Mesothelial cell of epicardium (in vitro differentiated cells): Measurements from ENCODE around the genes TXNRD1, CHST11 and NOPCHAP1.

- PRO-cap, result no peak
Measured at GRCh38 chr12:103933443-103933765, 3.2 kb downstream of the HSP90B1 start.

- PRO-cap, result no peak
Measured at GRCh38 chr12:103967802-103968407, 2.2 kb downstream of the TDG start.

- PRO-cap, result no peak
Measured at GRCh38 chr12:104114542-104115311, 23.3 kb downstream of the NFYB start.

- PRO-cap, result no peak
Measured at GRCh38 chr12:104182108-104182517, 33.5 kb upstream of the TXNRD1 start.

- PRO-cap, result no peak
Measured at GRCh38 chr12:104187687-104188339, 27.8 kb upstream of the TXNRD1 start.

DNA sequence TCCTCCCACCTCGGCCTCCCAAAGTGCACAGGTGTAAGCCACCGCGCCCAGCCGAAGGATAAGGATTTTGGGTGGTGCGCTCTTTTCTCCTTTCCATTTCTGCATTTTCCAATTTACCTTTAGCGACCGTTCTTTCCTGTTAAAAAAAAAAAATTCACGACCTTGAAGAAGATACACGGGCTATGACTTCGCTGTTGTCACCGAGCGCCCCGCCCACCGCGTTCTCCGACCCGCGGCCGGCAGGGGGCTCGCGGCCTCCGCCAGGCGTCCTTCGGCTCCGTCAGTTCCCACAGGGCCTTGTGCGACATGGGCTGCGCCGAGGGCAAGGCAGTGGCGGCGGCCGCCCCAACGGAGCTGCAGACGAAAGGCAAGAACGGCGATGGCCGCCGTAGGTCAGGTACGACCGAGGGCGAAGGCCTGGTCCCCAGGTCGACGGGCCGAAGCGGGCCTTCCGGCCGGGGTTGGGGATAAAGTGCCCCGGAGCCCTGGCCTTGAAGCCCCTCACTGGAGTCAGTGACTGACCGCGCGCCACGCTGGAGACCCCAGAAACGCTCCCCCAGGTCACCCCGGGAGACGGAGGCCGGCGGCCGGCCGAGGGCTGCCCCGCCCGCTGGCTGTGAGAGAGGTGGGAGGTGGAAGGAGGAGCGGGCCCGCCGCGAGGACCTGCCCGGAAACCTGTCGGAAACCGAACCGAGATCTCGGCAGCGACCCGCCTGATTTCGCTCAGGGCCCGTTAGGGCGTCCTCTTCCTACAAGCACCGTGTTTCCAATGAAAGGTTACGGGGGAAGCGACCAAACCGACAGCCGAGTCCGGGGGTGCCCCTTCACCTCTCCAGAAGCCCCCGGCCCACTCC lies at the start of gene TXNRD1:
TSS of gene TXNRD1 (plus strand) at position 283 of the 854 bp plus-strand sequence.
- PRO-cap, result unidirectional peak, plus-strand start at position 283 of the sequence

GRCh38 chr12:104358810-104359279 lies 55.3 kb downstream of the EID3 start:
- PRO-cap, result no peak

- PRO-cap, result unidirectional peak, plus-strand start at chr12:104457001
Measured at GRCh38 chr12:104456417-104457042, at the start of gene CHST11. CHST11 (plus strand) TSS chr12:104456948.

- PRO-cap, result no peak
Measured at GRCh38 chr12:104478095-104479331, 21.8 kb downstream of the CHST11 start.

GRCh38 chr12:104673401-104674038 lies 216.8 kb downstream of the CHST11 start:
- PRO-cap, result no peak

GRCh38 chr12:104740708-104741081 lies 217.4 kb downstream of the SLC41A2 start:
- PRO-cap, result no peak

GRCh38 chr12:104974471-104975176 lies 11.5 kb upstream of the NOPCHAP1 start:
- PRO-cap, result no peak

GRCh38 chr12:104985893-104987154 lies at the start of gene NOPCHAP1:
NOPCHAP1 (plus strand) TSS chr12:104986316.
- PRO-cap, result bidirectional peak, plus-strand start at chr12:104986338, minus-strand start at chr12:104986222; unidirectional peak, plus-strand start at chr12:104986338

DNA sequence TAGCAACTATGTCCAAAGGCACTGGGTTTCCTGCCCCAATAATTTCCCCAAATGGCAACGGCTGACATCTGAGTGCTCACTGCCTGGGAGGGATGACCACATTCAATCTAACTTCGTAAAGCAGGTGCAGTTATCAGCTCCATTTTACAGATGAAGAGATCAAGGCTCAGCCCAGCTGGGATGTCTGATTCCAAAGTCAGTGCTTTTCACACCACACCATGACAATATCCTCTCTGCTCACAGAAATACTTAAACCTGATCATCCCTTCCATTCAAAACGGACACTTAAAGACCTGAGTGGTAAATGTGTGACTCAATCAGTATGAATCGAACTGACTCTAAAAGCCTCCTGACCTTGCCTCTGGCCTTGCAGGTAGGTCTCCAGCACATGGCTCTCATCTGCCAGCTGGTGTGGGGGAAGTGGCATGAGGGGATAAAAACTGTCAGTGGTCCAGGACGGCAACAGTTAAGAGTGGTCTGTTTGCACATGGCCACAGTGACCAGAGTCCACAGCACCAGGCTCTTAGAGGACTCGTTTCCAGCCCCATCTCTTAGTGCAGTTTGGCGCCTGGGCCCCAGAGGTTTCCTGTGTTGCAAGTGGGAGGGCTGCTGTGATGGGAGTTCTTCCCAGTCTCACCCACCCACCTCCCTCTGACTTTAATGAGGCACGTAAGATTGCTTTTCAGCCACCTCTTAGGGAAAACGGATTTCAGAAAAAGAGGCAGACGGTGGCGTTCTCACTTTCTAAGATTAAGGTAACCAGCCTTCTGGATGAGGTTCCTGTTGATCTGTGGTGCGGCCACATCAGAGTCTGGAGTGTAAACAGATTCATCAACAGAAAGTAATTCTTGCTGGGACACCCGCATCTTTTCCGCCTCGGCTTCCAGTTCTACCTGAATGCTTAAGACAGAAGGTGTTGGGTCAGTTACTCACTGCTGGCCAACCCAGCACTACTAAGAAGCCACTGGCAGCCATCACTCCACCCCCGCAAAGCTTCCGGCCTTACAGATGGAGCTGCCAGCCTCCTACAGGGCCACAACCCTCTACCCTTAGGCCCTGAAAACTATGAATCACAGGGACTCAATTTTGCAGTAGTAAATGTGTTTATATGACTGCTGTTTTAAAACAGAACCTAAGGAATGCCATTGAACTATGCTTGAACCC lies 37.0 kb downstream of the APPL2 start:
- PRO-cap, result no peak

GRCh38 chr12:105226102-105226723 lies 9.8 kb downstream of the APPL2 start:
- PRO-cap, result no peak

DNA sequence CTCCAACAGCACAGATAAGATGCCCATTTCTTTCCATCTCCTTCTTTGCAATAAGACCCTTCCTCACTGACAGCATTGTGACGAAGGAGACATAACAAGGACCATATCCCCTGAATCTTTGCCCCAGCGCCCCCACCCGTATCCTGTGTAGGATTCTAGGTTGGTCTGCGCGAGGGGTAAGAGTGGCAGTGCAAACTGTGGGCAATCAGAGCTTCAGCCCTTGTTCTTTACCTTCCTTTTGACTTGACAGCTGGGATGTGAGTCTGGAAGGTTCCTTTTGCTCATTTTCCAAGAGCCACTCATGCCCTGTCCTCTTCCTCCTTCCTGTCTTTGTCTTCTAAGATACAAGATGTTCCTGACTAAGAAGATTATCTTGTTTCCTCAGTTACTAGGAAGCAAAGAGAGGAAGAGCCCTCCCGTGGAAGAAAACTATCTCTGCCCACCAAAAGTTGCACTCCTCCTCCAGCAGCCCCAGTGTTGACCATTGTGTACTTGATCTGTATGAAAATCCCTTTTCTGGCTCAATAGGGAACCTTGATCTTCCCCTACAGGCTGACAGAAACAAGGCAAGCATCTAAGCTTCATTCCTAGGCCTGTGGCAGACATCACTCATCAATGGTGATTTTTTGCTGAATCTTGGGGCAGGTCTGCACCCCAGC lies 137.9 kb downstream of the C12orf75 start:
- PRO-cap, result no peak

- PRO-cap, result no peak
Measured at GRCh38 chr12:105934212-105934747, 204.5 kb downstream of the NUAK1 start.

GRCh38 chr12:106086512-106087359 lies 52.0 kb downstream of the NUAK1 start:
- PRO-cap, result no peak

DNA sequence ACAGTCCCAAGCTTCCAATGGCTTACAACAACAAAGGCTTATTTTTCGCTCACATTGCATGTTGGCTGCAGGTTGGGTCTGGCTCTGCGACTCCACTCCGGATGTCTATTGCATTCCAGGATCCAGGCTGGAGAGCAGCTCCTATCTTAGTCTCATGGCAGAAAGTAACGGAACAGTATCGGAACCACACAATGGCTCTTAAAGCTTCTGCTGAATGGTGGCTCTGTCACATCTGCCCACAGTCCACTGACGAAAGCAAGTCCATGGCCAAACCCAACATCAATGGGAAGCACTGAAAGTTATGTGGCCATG lies 54.5 kb downstream of the CKAP4 start:
- PRO-cap, result no peak

- PRO-cap, result no peak
Measured at GRCh38 chr12:106245800-106246497, 1.9 kb downstream of the CKAP4 start.